ENCODE results near the genes CTCF and EDC4.

GRCh38 chr16:67461634-67462566 is 19.1 kb downstream of the ATP6V0D1 start:
- PRO-cap = no peak

DNA sequence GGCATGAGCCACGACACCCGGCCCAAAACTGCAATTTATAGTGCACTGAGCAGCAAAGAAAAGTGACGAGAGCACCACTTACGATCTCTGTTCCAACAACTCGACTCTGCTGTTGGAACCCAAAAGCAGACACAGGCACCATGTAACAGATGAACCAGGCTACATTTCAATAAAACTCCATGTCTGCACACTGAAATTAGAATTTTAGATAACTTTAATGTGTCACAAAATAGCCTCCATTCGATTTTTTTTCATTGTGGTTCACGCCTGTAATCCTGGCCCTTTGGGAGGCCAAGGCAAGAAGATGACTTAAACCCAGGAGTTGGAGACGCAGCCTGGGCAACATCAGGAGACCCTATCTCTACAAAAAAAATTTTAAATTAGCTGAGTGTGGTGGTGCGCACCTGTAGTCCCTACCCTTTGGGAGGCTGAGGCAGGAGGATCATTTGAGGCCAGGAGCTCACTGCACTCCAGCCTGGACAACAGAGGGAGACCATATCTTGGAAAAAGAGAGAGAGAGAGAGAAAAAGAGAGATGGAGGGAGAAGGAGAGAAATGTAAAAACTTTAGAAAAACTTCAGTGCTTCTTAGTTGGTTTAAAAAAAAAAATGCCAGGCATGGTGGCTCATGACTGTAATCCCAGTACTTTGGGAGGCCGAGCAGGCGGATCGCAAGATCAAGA is 19.0 kb upstream of the AGRP start:
- PRO-cap = no peak

DNA sequence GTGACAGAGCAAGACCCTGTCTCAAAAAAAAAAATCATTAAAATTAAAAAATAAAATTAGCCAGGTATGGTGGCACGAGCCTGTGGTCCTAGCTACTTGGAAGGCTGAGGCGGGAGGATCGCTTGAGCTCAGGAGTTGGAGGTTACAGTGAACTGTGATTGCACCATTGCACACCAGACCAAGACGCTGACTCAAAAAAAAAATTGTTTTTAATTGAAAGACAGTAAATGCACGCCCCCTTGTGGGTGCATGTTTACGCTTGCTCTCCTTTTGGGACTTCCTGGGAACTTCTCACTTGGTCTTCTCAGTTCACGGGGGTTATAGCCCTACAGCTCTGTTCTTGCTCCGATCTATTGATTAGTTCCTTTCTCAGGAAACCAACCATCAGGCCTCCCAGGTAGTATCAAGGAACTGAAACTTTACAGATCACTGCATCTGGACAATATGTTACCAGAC is 14.3 kb upstream of the RIPOR1 start:
- PRO-cap = bidirectional peak, plus-strand start at position 294 of the sequence, minus-strand start at position 193 of the sequence

DNA sequence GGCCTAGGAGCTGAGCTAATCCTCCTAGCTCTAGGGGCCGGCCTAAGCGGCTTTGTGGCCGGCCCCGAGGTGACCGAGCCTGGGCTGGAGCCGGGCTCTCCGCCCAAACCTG is 562 bp downstream of the RIPOR1 start:
- PRO-cap = no peak

GRCh38 chr16:67561881-67562914 is at the start of gene CTCF:
TSS of gene CTCF (plus strand) at chr16:67562526.
- PRO-cap = bidirectional peak, plus-strand start at chr16:67562145, minus-strand start at chr16:67562174; unidirectional peak, plus-strand start at chr16:67562556; bidirectional peak, plus-strand start at chr16:67562774, minus-strand start at chr16:67562796

- PRO-cap = no peak
These were observed 11.0 kb downstream of the C16orf86 start for GRCh38 chr16:67677398-67678328.

GRCh38 chr16:67684723-67685384 is 18.2 kb downstream of the C16orf86 start:
- PRO-cap = no peak

DNA sequence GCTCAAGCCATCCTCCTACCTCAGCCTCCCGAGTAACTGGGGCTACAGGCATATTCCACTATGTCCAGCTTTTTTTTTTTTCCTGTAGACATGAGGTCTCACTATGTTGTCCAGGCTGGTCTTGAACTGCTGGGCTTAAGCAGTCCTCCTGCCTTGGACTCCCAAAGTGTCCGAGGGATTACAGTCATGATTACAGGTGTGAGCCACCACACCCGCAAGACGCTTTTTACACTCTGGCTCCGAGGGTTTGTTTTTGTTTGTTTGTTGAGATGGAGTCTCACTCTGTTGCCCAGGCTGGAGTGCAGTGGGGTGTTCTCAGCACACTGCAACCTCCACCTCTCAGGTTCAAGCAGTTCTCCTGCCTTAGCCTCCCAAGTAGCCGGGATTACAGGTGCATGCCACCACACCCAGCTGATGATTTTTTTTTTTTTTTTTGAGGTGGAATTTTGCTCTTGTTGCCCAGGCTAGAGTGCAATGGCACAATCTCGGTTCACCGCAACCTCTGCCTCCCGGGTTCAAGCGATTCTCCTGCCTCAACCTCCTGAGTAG is 11.5 kb upstream of the CENPT start:
- PRO-cap = no peak

DNA sequence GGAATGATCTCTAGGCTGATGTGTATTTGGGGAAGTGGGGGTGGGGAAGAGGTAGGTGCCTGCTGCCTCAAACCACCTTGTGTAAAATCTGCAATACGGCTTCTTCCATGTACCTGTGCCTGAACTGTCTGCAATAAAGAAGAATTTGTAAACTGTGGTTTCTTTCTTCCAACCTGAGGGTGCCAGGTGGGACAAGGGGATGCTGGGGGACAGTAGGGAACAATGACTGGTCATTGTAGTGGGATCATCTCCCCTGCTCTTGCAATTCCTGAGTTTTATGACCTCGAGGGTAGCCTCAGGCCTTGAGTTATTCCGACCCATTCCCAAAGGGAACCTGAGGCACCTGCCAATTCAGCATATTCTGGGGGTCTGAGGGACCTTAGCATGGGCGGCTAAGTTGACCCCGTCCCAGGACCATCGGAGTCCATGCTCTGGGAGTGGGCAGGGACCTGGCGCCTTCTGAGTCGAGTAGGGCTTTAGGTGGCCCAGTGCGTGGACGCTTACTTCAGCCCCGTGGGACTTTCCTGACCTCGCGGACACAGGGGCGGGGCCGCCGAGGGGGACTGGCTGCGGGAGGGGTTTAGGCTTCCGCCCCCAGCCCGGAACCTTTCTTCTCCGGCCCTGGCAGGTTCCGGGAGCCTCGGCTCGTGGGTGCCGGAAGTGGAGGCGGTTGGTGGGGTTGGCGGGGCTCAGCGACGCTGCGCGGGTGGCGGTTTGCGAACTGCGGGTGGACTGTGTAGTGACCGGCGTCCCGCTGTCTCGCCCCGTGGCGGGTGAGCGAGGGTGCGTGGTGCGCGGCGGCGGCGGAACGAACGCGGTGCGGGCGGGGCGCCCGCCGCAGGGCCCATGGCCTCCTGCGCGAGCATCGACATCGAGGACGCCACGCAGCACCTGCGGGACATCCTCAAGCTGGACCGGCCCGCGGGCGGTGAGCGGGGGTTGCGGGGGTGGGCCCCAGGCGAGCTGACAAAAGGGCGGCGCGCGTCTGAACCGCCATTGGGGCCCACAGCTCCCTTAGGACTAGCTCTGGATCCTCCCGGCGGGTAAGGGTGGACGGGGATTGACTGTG is at the start of gene EDC4:
EDC4 (plus strand) TSS at position 637 of the 1,069 bp plus-strand sequence.
- PRO-cap = bidirectional peak, plus-strand start at position 657 of the sequence, minus-strand start at position 478 of the sequence

DNA sequence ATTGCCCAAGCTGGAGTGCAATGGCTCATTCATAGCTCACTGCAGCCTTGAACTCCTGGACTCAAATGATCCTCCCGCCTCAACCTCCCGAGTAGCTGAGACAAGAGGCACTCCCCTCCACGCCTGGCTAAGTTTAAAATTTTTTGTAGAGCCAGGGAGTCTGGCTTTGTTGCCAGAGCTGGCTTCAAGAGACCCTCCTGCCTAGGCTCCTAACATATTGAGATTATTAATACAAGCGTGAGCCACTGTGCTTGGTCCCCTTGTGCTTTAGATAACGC is 1.1 kb downstream of the PSKH1 start:
- PRO-cap = unidirectional peak, minus-strand start at position 66 of the sequence

- PRO-cap = no peak
These were observed 15.0 kb upstream of the NFATC3 start for GRCh38 chr16:68069992-68070758.

DNA sequence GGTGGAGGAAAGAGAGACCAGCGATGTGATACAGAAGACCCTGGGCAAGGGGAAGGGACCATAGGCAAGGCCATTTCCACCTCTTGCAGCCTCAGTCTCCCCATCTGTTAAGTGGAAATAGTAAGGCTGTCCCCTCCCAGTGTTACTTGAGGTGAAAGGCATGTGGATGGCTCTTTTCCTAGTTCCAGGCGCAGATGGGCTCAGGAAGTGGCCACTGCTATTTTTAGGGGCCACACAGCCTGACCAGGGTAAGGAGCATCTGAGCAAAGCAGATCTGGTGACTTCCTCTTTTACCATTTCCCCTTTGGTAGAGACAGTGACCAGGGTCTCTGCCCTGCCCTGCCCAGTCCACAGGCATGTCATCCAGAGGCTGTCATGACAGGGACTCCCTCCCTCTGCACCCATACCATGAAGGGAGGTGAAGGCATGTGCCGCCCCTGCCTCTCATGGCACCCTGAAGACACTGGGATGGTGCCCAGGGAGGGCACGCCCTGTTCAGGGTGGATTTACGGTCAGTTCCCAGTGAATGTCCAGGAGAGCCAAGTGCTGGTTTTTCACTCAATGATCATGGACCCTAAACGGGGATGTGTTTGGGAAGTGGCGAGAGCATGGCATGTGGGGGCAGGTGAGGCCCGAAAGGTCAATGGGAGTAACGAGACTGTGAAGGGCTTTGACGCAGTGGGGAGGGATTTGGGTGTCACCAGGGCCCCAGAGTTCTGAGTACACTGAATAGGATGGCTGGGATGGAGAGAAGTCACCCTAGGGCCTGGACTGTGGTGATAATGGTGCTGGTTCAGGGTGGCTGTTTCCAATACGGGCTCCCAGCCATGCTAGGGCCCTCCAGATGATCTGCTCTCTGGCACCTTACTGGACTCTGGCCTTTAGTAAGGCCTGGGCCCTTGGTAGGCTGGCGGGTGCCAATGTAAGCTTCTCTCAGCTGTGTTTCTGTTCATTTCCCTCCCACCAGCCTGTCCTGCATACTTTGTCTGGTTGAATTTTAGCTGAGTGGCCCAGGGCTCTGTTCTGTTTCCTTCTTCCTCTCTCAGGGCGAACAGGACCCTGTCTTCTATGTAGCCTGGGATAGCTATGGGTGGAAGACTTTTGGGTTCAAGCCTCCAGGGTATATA is 2.5 kb downstream of the PLA2G15 start:
- PRO-cap = no peak

GRCh38 chr16:68289624-68290666 is 20.8 kb downstream of the SLC7A6OS start:
- PRO-cap = no peak

DNA sequence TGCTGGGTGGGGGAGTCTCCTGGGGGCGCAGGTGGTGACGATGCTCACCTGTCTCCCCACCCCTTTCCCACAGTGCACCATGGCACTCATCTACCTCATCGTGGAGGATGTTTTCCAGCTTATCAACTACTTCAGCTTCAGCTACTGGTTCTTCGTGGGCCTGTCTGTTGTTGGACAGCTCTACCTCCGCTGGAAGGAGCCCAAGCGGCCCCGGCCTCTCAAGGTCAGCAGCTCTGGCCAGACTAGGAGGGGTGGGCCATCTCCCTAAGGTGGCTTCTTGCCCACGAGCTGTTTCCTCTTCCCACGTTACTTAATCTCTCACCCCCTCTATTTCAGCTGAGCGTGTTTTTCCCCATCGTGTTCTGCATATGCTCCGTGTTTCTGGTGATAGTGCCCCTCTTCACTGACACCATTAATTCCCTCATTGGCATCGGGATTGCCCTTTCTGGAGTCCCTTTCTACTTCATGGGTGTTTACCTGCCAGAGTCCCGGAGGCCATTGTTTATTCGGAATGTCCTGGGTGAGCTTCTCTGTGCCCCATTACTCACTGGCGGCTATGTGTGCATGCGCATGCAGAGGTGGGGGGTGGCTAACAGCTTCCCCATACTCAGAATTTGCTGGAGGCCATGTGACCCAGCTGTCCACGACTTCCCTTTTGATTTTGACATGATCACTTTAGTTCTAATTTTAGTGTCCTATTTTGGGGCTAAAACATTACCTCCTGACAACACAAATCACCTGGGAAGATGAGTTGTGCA is 14.3 kb downstream of the SLC7A6OS start:
- PRO-cap = no peak

DNA sequence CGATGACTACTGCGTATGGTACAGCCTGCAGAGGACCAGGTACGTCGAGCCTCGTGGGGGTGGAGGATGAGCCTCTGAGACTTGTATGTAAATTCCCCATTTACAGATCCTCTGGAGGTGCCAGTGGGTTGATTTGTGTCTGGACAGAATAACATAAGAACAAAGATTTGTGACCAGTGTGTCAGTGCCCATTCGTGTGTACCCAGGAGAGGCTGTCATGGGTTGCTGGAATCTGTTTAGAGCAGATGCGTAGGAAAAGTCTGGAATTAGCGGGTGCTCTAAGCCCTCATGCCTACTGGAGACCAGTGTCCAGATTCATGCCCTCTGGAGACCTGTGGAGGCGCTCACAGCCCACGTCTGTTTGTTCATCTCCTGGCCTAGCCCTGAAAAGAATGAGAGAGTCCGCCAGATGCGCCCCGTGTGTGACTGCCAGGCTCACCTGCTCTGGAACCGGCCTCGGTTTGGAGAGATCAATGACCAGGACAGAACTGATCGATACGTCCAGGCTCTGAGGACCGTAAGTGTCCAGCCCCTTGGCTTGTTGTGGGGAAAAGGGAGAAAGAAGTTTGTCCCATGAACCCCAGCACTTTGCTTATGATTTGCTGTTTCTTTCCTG is 35.1 kb downstream of the PRMT7 start:
- PRO-cap = no peak

DNA sequence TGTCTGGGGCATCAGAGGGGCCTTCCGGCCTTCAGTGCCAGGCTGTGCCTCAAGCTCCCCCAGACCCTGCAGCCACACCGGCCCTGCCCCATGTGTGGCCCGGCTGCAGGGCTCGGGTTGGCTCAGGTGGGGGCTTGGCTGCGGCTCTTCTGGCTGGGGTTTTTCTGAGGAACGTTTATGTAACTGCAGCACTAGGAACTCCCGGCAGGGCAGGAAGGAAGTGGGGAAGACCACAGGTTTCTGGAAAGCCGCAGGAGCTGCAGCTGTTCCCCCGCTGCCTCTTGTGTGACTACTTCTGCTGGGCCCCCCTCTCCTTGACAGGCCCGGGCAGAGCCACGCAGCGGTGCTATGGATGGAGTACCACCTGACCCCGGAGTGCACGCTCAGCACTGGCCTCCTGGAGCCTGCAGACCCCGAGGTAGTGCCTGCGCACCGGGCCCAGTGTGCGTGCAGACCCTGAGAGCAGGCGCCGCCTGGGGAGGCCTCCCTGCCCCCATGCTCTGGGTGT is 45.6 kb downstream of the PRMT7 start:
- PRO-cap = no peak

- PRO-cap = unidirectional peak, plus-strand start at chr16:68528871
These were observed 10.4 kb upstream of the ZFP90 start for GRCh38 chr16:68528612-68529104.

GRCh38 chr16:68529897-68530831 is 8.9 kb upstream of the ZFP90 start:
- PRO-cap = no peak

DNA sequence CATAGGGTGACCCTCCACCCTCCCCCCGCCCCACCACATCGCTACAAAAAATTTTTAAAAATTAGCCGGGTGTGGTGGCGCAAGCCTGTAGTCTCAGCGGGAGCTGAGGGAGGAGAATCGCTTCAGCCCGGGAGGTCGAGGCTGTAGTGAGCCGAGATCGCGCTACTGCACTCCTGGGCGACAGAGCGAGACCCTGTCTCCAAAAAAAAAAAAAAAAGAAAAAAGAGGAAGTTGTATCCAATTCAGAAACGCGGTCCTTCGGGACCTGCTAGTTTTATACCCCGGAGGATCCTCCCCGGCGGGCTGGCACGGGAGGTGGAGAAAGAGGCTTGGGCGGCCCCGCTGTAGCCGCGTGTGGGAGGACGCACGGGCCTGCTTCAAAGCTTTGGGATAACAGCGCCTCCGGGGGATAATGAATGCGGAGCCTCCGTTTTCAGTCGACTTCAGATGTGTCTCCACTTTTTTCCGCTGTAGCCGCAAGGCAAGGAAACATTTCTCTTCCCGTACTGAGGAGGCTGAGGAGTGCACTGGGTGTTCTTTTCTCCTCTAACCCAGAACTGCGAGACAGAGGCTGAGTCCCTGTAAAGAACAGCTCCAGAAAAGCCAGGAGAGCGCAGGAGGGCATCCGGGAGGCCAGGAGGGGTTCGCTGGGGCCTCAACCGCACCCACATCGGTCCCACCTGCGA is 432 bp upstream of the CDH3 start:
- PRO-cap = no peak

DNA sequence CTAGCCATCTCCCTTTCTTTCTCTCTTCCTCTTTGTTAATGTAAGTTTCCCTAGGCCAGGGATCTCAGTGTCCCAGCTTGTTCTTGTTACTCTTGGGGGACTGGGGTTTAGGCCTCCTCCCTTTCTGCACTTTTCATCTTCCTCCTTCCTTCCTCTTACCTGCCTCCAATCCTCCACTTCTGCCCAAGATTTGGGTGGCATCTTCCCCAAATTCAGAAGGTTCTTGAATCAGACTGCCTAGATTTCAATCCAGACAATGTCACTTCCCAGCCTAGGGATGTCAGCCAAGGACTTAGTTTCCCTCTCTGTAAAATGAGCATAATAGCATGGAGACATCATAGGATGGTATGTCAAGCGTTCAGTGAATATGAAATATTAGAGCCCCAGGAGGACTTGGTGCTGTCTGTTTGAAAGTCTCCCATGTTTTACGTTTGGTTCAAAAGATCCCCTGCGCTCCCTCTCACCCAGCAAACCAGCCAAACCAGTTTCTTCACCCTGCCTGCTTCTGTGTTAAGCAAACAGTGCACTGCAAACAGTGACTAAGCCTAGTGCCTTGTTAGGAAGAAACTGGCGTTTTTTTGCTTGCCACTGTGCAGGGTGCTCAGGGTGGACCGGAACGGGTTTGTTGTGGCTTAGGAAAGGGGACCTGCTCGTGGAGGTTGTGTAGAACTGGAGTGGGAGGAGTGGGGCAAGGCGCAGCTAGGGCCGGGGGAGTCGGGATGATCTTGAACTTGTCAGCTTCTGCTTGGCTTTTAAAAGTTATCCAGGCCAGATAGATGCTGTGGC is 7.5 kb downstream of the CDH1 start:
- PRO-cap = no peak

Data from SUDHL5 (cell line).